AG08470 (cell line): ENCODE measurements around a stretch of chr11.

GRCh38 chr11:1485913-1486478 lies 583 bp downstream of the MOB2 start:
- RRBS: 73% methylated on average over 7 of the region's 21 CpGs

DNA sequence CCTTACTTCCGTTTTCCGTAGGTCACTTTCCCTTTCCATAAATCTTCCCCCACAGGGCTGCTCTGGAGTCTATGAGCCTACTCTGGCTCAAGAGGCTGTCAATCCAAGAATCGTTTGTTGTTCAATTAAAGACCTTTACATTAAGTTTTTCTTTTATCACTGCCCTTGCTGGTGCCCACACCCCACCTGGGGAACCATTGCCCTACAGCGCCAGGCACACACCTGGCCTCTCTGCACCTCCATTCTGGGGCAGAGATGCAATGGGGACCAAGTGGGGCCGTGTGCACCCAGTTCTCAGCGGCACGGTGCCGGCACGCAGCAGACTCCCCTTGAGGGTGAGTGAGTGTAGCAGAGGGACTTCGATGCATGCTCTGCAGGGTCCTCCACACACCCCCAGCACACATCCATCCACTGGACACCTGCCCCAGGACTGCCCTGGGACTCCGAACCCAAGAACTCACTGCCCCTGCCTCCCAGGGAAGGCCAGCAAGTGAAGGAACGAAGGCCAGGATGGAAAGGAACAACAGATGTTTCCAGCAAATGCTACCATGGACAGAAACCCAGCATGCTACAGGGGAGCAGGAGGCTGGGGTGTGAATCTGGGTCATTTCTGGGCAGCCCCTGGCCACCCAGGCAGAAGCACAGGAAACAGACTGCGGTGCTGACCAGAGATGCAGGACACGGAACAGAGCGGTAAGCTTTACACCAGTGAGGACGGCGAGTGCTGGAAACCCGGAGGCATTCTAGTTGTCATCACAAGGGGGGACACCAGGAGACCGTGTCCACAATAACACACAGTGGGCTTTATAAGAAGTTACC lies 32.5 kb upstream of the MOB2 start:
- RRBS: no CpG with 5 or more reads among the region's 19 CpGs

GRCh38 chr11:1543922-1544219 lies 28.2 kb downstream of the DUSP8 start:
- RRBS: no CpG with 5 or more reads among the region's 8 CpGs

DNA sequence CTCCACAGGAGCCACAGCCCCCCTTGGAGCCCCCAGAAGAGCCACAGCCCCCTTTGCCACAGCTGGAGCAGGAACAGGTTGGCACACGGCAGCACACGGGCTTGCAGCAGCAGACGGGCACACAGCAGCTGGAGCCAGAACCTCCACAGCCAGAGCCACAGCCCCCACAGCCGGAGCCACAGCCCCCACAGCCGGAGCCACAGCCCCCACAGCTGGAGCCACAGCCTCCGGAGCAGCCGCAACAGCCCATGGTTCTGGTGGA lies 152 bp downstream of the KRTAP5-1 start:
- RRBS: no CpG with 5 or more reads among the region's 7 CpGs

GRCh38 chr11:1639114-1639608 lies 9.6 kb downstream of the KRTAP5-5 start:
- RRBS: 24% methylated on average over 5 of the region's 16 CpGs

GRCh38 chr11:1733858-1734485 lies 16.4 kb downstream of the IFITM10 start:
- RRBS: no CpG with 5 or more reads among the region's 22 CpGs

GRCh38 chr11:1751524-1752703 lies 1.5 kb upstream of the IFITM10 start:
- RRBS: 84% methylated on average over 8 of the region's 29 CpGs

DNA sequence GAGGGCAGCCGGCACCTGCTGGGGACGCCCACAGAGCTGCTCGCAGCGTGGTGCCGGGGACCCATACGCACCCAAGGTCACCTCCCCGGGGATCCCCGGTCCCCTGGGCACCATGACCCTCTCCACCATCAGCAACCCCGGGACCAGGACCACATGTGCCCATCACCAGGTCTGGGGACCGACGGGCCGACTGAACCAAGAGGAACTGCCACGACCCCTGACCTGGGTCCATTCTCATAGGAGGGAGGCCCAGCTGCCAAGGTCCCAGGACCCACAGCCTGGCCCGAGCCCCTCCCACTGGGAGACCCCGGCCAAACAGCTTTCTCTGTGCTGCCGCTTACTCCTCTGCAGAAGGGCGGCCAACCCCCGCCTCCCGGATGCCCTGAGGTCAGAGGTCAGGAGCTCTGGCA lies 6.4 kb upstream of the IFITM10 start:
- RRBS: 89% methylated on average over 10 of the region's 19 CpGs

- RRBS: no CpG with 5 or more reads among the region's 24 CpGs
Measured at GRCh38 chr11:1757601-1758507, 5.9 kb downstream of the CTSD start.

DNA sequence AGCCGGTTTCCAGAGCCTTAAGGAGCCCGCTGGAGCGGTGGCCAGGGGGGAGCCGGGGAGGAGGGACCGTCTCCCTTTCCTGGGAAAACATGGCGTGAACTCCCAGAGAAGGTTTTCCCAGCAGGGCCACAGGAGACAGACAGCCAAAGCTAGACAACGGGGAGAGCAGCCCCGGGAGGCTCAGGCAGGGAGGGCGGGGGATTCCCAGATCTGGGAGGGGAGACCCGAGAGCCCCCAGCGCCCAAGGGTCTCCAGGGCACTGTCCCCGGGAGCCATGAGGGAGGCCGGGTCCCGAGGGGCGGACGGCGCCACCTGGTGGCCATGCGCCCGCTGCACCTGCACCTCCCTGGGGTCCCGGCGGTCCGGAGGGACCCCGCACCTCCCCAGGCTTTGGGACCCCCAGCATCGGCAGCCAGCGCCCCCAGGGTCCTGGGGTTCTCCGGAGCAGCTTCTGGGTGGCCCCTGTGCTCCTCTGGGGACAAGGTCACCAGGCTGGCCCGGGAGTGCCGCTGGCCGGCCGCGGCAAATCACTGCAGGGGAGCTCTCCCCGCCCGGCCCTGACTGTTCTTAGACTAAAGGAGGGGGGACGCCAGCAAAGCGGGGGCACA lies 2.4 kb upstream of the SYT8 start:
- RRBS: 4% methylated on average over 27 of the region's 35 CpGs

GRCh38 chr11:1839758-1840936 lies 1.4 kb downstream of the TNNI2 start:
- RRBS: 66% methylated on average over 2 of the region's 42 CpGs

DNA sequence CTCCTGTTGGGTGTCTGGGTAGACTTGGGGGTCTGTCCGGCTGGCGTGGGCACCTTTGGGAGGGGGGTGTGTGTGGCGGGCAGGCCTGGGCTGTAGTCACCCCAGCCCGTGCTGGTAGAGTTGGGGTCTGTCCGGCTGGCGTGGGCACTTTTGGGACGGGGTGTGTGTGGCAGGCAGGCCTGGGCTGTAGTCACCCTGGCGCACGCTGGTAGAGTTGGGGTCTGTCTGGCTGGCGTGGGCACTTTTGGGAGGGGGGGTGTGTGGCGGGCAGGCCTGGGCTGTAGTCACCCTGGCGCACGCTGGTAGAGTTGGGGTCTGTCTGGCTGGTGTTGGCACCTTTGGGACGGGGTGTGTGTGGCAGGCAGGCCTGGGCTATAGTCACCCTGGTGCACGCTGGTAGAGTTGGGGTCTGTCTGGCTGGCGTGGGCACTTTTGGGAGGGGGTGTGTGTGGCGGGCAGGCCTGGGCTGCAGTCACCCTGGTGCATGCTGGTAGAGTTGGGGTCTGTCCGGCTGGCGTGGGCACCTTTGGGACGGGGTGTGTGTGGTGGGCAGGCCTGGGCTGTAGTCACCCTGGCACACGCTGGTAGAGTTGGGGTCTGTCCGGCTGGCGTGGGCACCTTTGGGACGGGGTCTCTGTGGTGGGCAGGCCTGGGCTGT lies 18.9 kb downstream of the LSP1 start:
- RRBS: 49% methylated on average over 4 of the region's 24 CpGs

- RRBS: no CpG with 5 or more reads among the region's 27 CpGs
Measured at GRCh38 chr11:1877172-1877853, 14.4 kb downstream of the PRR33 start.

GRCh38 chr11:1879843-1880818 lies 11.6 kb downstream of the PRR33 start:
- RRBS: no CpG with 5 or more reads among the region's 35 CpGs

DNA sequence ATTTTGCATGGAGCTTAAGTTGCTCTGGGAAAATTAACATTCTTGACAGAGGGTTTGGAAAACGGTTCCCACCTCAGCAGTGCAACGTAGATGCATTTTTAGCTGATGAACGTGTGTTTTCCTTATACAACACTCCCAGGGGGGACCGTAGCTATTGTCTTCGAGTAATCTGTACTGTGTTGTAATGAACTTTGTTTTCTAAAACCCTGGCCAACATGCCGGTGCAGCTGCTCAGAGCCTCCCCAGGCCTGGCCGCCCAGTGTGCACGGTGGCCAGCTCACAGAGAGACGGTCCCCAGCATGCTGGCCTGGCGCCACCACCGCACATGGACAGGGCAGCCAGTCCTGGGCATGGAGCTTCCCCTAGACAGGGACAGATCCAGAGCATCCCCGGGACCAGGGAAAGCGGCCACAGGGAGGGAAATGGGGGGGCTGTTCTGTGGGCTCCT lies 2.1 kb downstream of the TNNT3 start:
- RRBS: 6% methylated on average over 2 of the region's 13 CpGs

GRCh38 chr11:1926641-1927491 lies 7.4 kb downstream of the TNNT3 start:
- RRBS: 39% methylated on average over 4 of the region's 23 CpGs

GRCh38 chr11:1927492-1927985 lies 8.0 kb downstream of the TNNT3 start:
- RRBS: 85% methylated on average over 10 of the region's 25 CpGs

DNA sequence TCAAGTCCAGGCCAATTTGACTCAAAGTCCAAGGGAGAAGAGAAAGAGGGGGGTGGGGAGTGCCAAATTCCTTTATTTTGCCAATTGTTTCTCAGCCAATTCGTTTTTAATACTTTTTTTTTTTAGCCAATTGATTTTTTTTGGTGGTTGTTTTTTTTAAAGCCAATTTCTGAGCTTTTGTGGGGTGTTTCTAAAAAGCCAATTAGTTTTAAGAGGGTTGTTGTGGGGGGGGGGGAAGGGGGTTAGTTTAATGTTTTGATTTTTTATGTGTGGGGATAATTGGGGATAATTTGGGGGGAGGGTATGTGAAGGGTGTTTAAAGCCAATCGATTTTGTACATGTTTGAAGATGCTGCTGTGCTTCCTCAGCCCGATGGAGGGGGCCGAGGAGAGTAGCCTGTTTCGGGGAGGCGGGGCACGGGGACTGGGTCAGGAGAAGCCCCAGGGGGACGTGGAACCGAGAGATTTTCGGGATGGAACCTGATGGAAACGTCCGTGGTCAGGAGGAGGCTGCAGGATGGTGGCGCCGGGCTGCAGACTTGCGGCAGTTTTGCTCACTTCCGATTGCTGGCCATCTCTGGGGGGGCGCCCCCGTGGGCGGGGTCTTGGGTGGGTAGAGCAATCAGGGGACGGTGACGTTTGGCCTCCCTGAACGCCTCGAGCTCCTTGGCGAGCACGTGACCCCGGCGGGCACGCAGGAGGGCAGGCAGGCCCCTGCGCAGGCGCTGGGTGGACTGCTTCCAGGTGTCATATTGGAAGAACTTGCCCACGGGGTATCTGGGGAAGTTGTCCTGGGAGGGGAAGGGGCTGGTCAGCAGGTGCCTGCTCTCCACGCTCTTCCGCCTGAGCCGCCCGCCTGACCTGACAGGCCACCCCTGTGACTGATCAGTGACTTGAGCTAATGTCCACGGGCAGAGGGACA lies 6.5 kb downstream of the IGF2 start:
- RRBS: no CpG with 5 or more reads among the region's 36 CpGs

DNA sequence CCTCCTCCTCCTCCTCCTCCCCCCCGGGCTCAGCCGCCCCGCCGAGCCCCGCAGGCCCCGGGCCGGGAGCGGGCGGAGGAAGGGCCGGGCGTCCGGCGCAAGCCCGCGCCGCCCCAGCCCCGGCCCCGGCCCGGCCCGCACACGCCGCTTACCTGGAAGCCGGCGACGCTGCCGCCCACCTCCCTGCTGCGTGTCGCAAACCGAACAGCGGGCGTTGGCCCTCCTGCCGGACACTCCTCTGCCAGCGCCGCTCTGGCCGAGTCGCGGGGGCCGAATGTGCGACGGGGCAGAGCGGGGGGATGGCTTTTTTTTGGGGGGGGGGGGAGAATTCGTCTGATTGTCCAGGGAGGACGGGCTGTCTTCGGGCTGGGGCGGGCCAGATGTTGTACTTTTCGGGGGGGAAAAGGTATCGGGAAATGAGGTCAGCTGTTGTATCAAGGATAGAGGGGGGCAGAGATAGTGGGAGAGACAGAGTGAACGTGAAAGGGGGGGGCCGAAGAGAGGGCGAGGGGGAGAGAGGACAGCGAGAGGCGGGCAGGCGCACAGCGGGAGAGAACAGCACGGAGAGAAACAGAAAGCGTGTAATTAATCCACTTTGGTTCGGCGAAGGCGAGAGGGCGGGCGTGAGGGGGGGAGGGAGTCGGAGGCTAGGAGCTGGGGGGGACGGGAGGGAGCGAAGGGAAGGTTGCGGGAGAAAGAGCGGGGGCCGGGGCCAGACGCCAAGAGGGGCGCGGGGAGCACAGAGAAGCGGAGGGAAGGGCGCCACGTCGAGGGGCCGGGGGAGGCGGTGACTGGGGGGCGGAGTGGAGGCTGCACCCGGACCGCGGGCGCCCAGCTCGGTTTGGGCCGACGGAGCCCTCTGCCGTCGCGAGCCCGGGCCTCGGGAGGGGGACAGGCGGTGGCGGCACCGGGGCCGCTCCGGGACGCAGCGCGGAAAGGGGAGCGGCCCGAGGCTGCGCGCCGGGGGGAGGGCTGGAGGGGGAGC lies 820 bp downstream of the IGF2 start:
- RRBS: 5% methylated on average over 41 of the region's 102 CpGs